Cardiac muscle cell (in vitro differentiated cells and primary cell): ENCODE measurements around a stretch of chr17.

DNA sequence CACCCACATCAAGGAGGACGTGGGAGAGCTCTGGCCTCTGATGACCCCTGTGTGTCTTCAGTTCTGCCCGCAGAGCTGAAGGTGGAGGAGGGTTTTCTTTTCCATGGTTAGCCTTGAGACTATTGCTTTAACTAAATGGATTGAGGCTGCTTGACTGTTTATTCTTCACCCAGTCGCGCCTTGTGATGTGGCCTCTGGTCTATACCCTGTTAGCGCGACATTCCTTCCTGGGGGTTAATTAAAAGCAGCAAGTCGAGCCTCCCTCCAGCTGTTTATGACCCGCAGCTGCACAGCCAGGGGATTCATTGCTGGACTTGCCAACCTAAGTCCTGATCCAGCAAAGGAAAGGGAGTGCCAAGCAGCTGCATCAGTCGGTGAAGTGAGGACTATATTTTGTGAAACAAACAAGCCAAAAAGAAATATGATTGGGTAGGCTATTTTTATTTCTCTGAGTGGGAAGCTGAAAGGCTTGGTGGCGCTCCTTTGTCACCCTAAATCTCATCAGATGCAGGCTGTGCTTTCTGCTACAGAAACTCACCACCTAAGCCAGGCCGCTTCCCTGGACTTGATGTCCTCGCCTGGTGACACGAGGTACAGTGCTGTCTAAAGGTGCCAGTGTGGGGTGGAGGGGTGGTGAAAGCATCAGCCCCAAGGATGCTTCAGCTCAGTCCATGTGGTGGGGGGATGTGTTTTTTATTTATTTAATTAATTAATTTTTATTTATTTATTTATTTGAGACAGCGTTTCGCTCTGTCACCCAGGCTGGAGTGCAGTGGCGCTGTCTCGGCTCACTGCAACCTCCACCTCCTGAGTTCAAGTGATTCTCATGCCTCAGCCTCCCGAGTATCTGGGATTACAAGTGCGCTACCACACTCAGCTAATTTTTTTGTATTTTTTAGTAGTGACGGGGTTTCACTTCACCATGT lies 10.9 kb upstream of the SEC14L1 start:
- RAMPAGE, long total RNA, result no peak
- RRBS, result no CpG with 5 or more reads among the region's 20 CpGs

GRCh38 chr17:77164500-77165037 lies 23.8 kb downstream of the SEC14L1 start:
- RAMPAGE, long total RNA, result no peak
- RRBS, result no CpG with 5 or more reads among the region's 7 CpGs

DNA sequence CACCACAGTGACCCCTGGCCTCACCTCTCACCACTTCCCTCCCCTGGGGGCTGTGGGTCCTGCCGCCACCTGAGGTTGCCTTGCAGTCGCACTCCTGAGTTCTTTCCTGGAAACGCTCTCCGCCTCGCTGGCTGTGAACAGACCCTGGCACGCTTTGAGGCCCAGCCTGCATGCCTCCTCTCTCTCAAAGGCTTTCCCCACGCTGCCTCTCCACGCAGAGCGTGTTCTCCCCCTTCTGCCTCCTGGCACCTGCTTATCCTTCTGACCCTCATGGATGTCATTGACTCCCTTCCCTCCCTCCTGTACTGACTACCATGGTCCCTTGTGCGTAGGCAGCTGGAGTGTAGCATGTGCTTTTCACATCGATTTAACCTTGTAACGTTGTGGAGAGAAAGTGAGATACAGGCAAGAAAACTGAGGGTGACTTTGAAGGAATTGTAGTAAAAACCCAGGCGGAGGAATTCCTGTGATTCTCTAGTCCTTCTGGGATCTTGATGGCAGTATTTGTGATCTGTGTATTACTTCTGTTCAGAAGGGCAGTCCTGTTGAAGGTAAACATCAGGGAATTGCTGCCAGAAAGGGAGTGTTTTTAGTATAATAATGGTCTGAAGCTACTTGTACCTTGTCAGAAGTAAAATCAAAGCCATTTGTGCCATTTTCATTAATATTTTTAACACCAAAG lies 45.6 kb downstream of the SEC14L1 start:
- RAMPAGE, long total RNA, result no peak
- RRBS, result no CpG with 5 or more reads among the region's 13 CpGs

GRCh38 chr17:77195970-77196494 lies 55.3 kb downstream of the SEC14L1 start:
- RAMPAGE, long total RNA, result no peak
- RRBS, result no CpG with 5 or more reads among the region's 9 CpGs

DNA sequence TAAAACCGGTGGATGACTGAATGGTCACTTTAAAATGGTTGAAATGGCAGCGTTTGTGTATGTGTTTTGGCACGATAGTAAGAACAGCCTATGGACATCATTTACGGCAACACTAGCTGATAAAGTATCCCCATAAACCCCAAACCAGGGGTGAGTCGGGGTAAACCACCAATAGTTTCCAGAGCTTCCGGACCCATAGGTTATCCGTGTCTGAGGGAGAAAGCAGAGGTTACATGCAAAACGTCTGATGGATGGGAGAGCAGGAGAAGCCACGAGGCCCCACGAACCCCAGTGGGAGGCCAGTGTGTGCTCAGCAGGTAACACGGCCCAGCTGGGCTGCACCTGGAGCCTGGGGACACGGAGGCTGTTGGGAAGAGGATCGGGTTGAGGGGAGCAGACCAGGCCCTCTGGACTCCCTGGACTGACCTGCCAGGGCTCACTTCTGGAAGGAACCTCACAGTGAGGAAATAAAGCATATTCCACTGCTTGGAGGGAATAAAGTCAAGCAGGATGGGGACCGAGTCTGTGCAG lies 62.5 kb upstream of the SEPTIN9 start:
- RAMPAGE, long total RNA, result no peak
- RRBS, result no CpG with 5 or more reads among the region's 14 CpGs

DNA sequence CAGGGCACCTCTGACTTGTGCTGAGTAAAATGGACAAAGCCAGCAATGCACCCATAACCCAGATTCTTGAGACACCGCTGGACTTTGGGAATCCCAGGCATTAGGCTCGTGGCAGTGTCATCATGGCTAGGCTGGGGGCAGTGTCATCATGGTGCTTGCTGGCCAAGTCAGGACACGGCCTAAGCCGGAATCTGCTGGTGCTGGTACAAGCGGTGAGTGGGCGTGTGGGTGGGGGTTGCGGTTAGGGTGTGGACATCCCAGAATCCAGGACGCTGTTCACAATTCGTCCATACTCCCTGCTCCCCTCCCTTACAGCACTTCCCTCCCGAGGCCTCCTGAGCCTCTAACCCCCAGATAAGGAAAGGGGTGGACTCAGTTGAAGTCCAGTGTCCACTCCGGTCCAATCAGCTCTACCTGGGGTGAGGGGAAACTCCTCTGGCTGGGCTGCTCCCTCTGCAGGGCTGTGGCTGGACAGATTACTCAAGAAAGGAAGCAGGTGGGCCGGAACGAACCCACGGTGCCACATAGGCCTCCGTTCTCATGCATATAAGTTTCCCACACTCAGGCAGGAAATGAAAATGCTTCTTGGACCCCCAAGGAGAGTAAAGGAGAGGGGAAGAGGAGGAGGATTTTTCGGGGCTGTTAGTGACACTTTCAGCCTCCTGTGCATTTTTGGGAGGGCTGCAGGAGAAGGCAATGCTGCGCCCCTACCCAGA lies 1.6 kb upstream of the SEPTIN9 start:
- RAMPAGE, long total RNA, result no peak
- RRBS, result 0% methylated on average over 2 of the region's 17 CpGs

- RAMPAGE, long total RNA, result no peak
- RRBS, result no CpG with 5 or more reads among the region's 5 CpGs
These were observed 1.9 kb downstream of the SEPTIN9 start for GRCh38 chr17:77283115-77283632.

GRCh38 chr17:77313038-77313721 lies 31.9 kb downstream of the SEPTIN9 start:
- RAMPAGE, long total RNA, result no peak
- RRBS, result no CpG with 5 or more reads among the region's 16 CpGs

DNA sequence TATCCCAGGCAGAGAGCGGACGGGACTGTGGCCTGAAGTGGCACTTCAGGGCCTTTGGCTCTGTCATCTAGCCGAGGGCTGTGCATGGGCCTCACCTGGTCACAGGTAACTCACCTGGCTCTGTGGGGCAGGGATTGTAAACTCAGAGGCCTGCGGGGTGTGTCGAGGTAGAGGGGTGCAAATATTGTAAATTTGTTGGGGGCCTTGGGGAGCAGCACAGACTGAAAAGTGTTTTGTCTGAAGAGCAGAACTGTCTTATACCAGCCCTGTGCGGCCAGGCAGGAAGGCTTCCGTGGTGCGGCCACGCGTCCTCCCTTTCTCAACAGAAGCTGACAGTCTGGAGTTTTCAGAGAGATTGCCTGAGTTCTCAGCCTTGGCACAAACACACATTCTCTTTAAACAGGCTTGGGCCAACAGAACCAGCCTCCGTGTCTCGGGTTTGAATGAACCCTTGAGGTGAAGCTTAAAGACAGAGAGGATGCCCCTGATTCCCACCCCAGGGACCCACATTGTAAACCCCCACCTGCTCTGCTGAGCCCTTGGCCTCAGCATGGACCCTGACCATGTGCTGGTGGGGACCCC lies 37.5 kb downstream of the SEPTIN9 start:
- RAMPAGE, long total RNA, result no peak
- RRBS, result no CpG with 5 or more reads among the region's 12 CpGs

- RAMPAGE, long total RNA, result no peak
- RRBS, result no CpG with 5 or more reads among the region's 9 CpGs
These were observed 90.2 kb downstream of the SEPTIN9 start for GRCh38 chr17:77371578-77371894.

DNA sequence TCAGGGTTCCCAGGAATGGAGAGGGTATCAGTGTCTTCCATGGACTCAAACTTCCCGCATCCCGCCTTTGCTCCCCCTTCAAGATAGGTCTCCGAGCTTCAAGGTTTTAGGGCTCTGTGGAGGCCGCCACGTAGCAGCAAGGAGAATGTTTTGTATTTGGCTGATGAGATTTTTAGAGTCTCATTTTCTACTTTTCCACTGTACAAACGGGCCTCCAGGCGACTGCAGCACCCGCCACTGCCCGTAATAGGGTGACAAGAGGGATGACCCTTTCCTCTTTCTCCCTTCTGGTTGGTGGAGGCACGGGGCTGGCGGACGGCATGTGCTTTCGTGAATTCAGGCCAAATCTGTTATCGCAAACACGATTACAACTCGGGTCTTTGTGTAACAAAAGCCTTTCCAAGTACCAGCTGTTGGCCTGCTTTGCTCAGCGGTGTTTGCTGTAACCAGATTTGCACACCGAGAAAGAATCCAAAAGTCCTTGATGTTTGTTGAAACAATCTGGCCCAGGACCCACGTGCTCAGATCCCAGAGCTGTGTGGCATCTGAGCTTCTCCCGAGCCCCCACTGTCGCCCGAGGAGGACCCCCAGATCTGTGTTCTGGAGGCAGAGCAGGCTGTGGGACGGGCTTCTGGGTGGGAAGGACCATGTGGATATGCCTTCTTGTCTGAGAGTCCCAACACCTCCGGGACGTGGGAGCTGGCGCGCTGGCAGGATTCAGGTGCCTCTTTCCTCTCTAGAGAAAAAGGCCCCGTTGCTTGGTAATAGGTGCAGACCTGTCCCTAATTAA lies 95.9 kb downstream of the SEPTIN9 start:
- RAMPAGE, long total RNA, result no peak
- RRBS, result no CpG with 5 or more reads among the region's 28 CpGs

DNA sequence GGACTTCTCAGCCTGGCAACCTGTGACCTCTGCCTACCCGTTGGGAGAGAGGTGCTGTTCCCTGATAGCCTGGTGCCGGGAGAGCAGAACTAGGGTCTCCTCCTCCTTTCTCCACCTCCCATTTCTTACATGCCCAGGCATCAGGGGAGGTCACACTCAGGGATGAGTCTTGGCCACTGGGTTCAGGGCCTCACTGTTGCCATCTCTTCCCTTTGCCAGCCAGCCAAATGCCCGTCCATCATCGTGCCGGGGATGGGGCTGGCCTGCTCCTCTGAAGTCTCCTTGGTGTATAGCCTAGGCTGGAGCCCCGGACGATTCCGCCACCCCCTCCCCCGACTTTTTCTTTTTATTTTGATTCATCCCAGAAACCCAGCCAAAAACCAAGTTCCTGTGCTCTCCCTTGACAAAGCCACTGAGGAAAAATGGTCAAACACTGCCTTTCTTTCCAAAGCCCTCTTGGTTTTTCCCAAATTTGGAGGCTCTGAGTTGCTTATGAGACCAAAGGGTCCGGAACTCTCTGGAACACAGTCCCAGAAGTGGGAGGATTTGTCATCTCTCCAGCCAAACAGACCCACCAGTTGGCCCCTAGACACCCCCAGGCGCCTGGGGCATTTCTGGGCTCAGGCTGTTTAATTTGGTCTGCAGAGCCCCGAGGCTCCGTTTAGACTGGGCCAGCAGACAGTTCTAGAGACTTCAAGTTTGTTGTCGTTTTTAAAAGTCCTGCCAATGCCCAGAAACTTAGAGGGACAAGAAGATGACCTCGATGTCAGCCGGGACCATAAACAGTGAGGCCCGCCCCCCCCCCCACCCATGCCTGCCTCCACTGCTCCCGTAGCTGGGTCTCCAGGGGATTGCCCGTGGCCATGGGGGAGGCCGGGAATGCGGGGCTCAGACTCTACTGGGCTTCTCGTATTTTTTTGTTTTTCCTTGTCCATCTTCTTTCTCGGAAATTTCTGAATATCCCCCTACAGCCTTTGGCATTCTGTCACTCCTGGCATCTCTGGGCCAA lies 98.5 kb downstream of the SEPTIN9 start:
- RAMPAGE, long total RNA, result no peak
- RRBS, result 19% methylated on average over 2 of the region's 23 CpGs

DNA sequence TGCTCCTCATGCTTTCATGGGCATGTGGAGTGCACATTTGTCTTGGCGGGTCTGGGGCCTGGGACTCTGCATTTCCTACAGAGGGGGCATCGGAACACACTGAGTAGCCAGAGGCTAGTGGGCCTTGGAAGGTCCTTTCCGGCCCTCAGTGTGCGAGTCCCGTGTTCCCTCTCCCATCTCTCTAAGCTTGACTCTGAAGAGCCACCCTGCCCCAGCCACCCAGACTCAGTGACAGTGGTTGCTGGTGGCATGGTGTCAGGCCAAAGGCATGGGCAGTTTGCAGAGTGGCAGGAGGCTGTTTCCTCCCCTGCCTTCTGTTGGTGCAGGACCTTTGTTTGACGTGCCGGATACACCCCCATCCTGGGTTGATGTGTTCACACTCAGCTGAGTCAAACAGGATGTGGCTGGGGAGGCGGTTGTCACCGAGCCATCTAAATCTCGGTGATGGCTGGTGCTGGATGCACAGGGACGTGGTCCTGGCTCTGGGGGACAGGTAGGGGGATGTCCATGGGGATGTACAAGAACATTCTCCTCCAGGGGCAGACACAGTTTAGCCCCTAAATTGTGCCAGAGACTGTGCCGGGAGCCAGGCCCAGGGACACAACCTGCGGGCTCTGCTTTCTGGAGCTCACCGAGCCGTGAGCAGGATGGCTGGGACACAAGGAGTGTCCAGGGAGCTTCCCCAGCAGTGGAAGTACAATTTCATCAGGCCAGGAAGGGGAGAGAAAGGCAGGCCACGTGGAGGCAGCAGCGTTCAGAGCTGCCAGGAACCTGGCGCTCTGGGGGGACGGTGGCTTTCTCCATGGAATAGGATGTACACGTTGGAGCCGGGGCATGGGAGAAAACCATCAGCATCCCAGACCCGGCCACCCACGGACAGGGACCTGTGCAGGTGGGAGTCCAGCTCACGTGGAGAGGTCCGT lies 123.6 kb downstream of the SEPTIN9 start:
- RAMPAGE, long total RNA, result no peak
- RRBS, result no CpG with 5 or more reads among the region's 25 CpGs

DNA sequence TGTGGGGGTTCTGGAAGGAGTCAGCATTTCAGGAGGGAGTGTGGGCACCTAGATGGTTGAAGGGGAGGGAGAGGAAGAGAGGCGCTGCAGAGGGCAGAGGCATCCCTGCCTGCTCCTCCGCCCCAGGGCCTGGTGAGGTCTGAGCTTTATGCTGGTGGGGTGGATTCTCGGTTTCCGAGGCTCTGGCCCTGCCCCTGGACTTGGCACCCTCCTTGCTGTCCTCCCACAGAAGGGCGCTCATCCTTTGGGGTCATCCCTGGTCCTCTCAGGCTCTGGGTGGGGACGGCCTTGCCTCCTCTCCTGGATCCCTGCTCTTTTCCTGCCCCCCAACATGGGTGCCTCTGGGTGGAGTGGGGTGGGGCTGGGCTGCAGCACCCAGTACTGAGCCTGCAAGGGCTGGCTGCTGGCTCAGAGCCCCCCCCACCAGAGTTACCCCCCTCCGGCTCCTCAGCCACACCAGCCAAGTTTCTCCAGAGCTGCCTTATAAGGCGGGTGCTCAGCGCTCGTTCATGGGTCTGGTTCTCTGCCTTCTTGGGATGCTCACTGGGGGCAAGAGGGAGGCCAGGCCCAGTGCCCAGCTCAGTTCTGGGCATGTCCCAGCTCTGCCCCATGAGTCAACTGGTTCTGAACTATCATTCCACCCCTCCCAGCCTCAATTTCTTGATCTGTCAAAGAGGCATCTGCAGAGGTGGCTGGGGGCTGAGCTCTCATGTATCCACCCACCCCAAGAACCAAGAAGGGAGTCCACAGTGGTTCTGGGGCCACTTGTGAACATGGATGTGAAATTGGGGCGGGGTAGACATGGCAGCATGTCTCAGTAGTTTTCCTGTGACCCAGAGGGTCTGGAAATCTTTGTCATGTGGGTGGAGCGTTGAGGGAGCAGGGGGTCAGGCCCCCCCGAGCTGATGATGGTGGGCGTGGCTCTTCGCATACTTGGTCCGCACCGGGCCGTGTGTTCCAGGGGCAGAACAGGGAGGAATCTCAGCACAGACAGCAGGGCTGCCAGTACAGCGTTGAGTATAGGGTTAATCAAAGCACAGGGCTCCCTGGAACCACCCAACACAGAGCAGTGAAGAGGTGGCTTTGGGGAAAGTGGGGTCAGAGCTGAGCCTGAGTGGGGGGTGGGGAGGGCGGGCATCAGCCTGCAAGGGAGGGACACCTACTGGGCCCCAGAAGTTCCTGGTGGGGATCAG lies 126.7 kb downstream of the SEPTIN9 start:
- RAMPAGE, long total RNA, result no peak
- RRBS, result no CpG with 5 or more reads among the region's 20 CpGs

DNA sequence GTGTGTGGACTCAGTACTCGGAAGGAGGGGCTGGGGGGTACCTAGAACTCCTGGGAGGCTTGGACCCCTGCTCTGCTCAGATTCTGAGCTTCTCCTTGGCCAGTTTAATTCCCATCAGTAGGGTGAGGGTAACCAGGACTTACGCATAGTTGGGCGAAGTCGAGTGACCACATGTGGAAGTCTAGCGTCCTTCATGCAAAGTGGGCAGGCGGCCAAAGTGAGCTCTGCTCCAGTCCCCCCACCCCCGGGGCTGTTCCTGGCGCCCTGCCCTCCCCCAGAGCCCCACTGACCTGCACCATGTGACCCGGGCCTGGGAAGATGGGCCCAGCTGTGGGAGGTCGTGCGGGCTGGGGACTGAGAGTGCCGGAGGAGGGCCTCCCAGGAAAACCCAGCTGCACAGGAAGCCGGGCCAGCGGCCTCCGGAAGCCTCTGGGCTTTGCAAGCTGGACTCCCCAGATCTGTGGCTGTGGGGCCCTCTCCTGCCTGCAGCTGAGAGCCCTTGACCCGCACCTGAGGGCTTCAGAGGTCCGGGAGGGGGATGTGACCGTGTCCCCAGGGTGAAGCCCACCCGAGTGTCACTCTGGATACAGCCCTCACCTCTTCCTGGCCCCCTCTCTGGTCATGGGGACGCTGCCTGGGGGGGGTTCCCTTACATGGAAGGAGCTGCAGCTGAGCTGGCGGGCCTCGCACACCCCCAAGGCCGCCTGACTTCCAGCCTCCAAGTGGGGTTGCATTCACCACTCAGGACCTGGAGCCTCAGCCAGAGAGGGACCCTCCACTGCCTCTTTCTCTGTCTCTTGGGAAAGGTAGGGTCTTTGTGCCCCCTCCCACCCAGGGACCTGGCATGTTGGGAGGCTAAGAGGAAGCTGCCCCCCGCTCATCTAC lies 143.8 kb downstream of the SEPTIN9 start:
- RAMPAGE, long total RNA, result no peak
- RRBS, result 3% methylated on average over 9 of the region's 24 CpGs

DNA sequence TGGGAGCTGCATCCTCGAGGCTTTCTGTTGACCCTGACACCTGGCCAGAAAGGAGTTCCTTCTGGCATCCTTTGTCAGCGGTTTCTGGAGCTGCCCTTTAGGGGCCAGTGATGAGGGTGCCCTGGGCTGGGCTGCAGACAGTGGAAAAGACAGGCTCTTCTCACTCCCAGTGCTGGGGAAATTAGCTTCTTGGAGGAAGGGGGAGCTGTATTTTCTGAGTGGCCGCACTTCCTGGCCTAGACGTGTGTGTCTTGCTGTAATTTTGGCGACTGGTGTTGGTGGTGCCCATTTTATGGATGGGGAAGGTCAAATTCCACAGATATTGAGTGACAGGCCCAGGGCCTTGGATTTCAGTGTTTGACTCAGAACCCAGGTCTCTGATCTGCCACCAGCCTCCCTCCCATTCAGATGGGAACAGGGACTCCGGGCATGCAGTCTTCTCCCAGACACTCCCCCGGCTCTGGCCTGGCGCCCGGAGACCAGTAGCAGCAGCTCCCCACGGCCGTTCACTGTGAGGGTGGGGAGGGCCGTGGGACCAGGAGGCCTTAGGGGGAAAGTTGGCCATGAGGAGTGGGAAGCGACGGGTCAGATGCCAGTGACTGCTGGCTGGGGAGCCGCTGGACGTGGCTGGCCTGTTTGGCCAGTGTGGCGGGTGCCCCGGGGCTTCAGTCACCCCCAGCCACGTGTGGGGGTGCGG lies 168.4 kb downstream of the SEPTIN9 start:
- RAMPAGE, long total RNA, result no peak
- RRBS, result no CpG with 5 or more reads among the region's 20 CpGs

GRCh38 chr17:77555178-77555499 lies 273.8 kb downstream of the SEPTIN9 start:
- RAMPAGE, long total RNA, result no peak
- RRBS, result no CpG with 5 or more reads among the region's 12 CpGs

GRCh38 chr17:77822384-77823154 lies 135.9 kb upstream of the TNRC6C start:
- RAMPAGE, long total RNA, result no peak
- RRBS, result 9% methylated on average over 3 of the region's 21 CpGs

- RAMPAGE, long total RNA, result no peak
- RRBS, result 1% methylated on average over 9 of the region's 53 CpGs
These were observed 1.4 kb downstream of the TNRC6C start for GRCh38 chr17:77959531-77960739.

- RAMPAGE, long total RNA, result no peak
- RRBS, result no CpG with 5 or more reads among the region's 2 CpGs
These were observed 39.2 kb downstream of the TMC6 start for GRCh38 chr17:78089374-78089792.